Measurements from ENCODE around the gene TSEN2.

- PRO-cap, result no peak
These were observed 34.1 kb downstream of the PPARG start for GRCh38 chr3:12322803-12323502.

DNA sequence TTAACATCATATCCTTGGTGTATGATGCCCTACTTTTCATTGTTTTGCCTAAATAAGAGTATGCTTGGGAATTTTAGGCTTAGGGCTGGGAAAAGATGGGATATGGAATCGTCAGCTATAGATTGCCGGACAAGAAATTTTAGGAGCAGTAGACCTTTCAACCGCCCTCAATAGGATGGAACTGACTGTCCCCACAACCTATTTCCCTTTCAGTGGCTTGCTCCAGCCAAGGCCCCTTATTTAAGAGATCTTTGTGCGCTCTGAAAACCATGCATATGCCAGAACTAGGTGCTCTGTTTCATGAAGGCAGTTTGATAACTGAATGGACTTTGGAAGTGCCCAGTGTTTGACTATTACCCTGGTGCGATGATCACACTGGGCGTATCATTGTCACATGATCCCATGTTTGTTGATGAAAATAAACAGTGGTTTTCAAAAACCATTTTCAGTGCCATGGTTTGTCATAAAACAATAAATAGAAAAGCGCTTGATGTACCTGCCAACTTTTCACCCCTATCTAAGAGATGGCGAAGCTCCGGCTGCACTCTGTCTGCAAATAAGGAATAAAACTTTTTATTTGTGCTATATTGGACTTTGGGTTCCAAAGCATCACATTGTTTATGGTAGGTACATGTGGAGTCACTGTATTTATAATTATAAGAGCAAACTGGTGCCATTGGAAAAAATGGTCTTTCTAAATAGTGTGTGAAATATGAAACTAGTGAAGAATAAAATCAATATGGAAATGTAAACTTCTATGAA lies 74.1 kb upstream of the TSEN2 start:
- PRO-cap, result unidirectional peak, minus-strand start at position 277 of the sequence

GRCh38 chr3:12462296-12462957 lies 21.9 kb upstream of the TSEN2 start:
- PRO-cap, result no peak

GRCh38 chr3:12483716-12484921 lies at the start of gene TSEN2:
TSEN2 (plus strand) TSS chr3:12484480.
- PRO-cap, result bidirectional peak, plus-strand start at chr3:12484520, minus-strand start at chr3:12484335

- PRO-cap, result no peak
These were observed 24.2 kb downstream of the TSEN2 start for GRCh38 chr3:12508196-12509187.

- PRO-cap, result no peak
These were observed 15.4 kb downstream of the RAF1 start for GRCh38 chr3:12648385-12649058.

DNA sequence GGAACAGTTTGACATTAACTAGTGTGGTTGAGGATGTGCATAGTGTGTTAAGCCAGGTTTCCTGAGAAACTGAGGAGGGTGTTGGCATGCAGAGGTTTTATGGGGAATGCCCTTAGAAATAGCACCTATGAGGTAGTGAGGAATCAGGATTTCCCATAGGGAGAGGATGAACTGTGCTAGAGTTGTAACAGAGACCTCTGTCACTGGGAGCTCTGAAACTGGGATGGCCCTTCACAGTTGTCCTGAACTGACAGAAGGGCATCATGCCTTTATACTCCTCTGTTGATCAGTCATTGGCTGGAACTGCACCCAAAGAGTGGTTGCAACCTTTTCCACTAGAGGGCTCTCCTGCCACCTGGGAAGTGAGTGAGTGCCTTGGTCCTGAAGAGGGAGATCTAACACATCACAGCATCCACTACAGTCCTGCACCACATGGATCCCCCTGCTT lies 42.4 kb upstream of the RAF1 start:
- PRO-cap, result unidirectional peak, minus-strand start at position 244 of the sequence

GRCh38 chr3:12782392-12782914 lies 14.0 kb upstream of the CAND2 start:
- PRO-cap, result no peak

GRCh38 chr3:12913095-12913310 lies 71.6 kb upstream of the RPL32 start:
- PRO-cap, result no peak

DNA sequence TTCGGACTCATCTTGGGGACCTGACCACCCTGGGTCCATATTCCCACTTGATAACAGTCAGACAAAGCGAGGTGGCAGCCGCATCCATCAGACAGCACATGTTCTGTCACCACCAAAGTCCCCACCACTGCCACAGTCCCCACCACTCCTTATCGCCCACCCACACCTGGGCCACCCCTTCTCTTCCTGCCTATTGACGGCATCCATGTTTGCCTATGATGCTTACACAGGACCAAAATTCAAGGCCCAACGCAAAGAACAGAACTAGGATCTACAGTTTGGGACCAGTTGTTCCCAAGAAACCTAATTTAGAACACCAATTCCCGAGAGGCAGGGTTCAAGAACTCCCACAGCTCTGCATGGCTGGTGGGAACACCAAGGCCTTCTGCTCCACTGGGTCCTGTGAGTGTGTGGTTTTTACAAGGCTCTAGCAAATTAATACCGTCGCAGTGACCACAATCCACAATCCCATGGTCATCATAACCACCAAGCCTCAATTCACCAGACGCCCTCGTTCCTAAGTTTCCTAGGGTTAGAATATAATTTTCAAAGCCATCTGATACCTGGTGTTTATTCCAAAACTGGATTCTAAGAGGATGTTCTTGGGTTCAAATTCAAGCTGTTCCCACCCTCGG lies 114.8 kb upstream of the RPL32 start:
- PRO-cap, result no peak

DNA sequence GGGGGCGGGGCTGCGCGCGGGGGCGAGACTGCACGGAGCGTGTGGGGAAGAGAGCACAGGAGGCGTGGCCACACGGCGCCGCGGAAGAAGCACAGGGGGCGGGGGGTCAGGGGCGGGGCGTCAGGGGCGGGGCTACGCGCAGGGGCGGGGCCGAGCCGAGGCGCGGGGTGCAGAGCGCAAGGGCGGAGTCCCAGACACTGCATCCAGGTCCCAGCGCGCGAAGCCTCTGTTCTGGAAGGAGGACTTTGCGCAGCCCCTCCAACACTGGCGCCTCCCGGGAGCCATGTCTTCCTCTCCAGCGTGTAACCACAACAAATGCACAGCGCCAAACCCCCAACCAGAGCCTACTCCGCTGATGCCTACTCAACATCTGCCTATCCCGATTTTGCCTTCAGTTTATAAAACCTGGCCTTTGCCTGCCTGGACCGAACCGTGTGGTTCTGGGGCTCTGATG lies 105.4 kb downstream of the IQSEC1 start:
- PRO-cap, result bidirectional peak, plus-strand start at position 179 of the sequence, minus-strand start outside the sequence

GRCh38 chr3:13007296-13007513 lies 66.0 kb downstream of the IQSEC1 start:
- PRO-cap, result no peak

DNA sequence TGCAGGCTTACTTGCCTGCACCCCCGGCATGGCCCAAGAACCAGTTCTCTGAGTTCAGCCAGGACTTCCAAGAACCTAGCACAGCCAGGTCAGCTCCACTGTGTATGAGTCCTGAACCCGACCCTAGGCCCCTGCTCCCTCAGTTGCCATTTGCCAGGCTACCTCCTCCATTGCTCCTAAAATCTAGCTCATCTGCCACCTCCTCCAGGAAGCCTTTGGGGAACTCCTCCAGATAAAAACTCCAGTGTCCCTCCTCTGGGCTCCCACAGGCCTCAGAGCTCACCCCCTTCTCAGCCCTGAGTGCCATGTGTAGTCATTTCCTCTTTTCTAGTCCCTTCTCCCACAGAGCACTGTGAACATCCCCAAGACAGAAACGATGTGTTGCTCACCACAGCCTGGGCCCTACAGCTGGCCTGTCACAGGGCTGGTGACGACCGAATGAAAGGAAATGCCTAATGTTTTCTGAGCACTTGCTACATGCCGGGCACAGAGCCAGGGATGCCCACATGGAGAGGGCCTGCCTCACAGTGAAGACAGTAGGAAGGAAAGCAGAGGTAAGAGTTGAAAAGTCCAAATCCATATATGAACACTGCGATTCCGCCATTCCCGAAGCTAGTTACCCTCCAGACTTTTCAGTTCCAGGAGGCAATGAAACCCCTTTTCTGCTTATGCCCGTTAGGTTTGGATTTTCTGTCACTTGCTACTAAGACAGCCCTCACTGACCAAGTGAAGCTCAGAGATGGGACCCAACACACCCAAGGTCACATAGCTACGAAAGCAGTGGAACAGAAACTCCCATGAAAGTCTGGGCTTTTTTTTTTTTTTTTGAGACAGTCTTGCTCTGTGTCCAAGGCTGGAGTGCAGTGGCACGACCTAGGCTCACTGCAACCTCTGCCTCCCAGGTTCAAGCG lies 60.8 kb downstream of the IQSEC1 start:
- PRO-cap, result no peak

DNA sequence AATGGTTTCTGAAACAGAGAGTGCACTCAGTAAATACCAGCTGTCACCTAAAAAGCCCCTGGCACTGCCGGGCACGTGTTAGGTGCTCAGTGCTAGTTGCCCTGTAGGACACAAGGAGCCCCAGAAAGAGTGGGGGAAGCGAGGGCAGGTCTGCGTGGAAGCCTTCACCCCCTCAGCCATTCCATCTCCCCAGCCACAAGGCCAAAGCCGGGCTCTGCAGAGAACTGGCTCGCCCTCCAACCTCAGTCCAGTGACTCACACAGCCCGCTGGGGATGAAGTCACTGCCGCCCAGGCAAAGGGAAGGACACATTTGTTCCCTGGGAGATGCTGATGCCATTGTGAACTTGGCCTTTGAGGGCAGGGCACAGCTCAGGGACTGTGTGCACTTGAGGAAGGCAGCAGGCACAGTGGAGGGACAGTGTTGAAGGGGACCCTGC lies 48.2 kb downstream of the IQSEC1 start:
- PRO-cap, result no peak

- PRO-cap, result no peak
These were observed 7.2 kb upstream of the IQSEC1 start for GRCh38 chr3:13080536-13080820.

DNA sequence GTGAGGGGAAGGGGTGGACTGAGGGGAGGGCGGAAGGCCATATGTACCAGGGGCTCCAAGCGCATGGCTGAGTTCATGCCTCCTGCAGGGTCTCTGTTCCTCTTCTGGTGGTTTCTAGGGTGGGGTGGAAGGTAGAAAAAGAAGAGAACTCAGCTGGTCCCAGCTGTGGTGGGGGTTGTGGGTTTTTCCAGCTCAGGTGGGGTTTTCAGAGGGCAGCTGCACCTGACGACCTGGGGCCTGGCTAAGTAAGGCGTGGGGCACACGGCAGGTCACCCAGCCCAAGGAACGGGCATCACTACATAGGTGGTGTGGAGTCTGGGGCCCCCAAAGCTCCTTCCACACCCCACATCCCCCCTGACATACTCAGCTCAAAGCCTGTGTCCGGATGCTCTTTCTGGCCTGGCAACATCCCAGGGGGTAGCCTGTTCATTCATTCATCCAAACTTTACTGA lies 10.8 kb upstream of the IQSEC1 start:
- PRO-cap, result no peak

DNA sequence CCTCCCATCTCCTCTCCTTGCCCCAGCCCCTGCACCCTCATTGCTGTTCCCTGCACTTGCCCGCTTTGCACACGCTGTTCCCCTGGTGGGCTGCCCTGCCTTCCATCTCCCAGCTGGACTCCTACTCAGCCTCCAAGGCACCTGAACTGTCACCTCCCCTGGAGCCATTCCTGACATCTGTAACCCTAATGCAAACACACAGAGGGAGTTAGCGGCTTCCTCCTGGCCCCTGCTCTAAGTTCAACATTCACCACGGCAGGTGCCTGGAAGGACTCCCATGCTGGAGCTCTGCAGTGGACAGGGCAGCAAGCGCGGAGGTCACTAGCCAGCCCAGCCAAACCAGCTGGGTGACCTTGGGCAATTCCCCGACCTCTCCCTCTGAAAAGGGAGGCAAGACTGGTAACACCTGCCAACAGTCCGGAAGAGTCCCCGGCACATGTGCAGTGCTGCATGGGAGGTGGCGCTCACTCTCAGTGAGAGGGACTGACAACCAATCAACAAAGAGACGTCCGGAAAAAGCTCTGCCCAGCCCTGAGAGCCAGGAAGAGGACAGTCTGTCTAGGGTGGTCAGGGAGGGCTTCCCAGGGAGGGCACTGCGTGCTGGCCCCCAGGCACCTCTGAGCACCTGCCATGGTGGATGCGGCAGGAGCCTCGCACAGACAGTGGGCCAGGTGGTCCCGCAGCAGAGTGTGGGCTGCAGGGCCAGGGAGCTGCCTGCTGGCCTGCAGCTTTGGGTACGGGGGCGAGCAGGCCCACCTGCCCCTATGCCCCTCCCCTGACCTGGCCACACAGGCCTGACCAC lies 39.0 kb upstream of the IQSEC1 start:
- PRO-cap, result no peak

DNA sequence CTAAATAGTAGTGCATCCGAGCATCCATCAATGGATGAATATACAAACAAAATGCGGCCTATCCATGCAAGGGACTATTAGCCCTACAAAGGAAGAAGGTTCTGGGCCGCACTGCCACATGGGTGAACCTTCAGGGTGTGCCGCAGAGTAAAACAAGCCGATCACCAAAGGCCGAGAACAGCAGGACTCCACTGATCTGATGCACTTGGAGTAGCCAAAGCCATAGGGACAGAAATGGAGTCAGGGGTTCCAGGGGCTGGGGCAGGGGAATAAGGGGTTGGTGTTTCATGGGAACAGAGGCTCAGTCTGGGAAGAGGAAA lies 172.8 kb upstream of the IQSEC1 start:
- PRO-cap, result no peak

DNA sequence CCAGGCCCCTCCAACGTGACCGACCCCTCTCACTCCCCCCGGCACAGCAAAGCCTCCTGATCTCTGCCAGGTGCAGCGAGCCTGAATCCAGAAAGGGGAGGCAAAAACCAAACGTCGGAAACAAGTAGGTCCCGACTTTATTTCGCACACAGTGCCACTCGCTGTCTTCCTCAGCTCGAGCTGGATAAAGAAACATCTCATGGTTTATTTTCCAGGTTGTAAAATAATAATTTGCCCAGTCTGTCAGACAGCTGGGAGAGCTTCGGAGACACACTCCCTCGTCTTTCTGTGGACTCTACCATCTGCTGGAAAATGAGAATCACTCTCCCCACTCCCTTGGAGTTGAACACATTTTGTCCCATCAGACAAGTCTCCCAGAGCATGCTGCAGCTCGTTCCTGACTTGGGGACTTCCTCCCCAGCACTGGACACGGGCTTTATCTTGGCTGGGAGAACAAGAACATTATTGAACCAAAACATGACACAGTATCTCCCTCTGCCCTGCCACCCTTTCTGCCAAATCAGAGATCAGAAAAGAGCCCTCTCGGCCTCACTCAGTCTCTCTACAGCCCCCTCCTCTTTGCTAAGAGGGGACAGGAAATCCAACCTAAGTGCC lies 142.8 kb downstream of the NUP210 start:
- PRO-cap, result no peak

GRCh38 chr3:13637347-13637941 lies 88.5 kb downstream of the FBLN2 start:
- PRO-cap, result unidirectional peak, minus-strand start at chr3:13637508; unidirectional peak, minus-strand start at chr3:13637557; bidirectional peak, plus-strand start at chr3:13637916, minus-strand start at chr3:13637642

Measured in ileum (tissue), 1 donor.